Metastatic Liver Carcinoma in the Adrenal Gland (tissue), 2 donors: ENCODE data around the gene ANKRD62.

DNA sequence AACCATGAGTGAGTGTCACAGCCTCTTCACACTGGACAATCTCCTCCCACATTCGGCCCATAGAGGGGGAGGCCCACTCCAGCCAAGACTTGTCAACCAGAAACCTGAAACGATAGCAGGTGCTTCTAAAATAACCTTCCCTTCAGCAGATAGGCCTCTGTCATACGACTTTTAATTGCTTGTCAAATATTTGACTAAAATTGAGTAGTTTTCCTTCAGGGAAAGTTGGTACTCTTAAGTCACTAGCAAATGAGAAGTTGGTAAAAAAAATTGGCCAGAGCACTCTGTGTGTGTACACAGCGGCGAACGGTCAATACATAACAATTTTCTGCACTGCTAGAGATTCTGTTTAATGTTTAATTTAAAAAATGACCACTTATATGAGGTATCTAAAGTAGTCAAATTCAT is 110.2 kb downstream of the VAPA start:
- PRO-cap, 2 experiments = no peak in any of the 2 experiments

DNA sequence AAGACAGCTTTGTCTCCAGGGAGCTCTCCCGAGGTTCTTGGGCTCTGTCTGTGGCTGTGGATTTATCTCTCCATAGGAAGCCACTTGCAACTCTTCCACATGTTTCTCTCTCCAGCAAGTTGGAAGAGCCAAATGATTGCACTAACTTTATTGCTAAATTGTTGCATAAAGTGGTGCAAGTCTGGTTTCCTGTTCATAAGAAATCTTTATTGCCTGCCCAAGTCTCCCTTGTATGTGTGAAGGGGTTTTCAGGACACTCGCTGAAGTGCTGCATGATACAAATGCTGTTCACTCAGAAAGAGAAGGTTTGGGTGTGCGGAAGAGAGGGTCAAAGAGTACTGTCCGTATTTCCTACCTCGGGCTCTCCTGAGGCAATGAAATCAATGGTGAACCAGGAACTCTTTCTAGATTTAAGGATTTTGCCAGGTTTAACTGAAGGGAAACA is 199.9 kb downstream of the VAPA start:
- PRO-cap, 2 experiments = no peak in any of the 2 experiments

DNA sequence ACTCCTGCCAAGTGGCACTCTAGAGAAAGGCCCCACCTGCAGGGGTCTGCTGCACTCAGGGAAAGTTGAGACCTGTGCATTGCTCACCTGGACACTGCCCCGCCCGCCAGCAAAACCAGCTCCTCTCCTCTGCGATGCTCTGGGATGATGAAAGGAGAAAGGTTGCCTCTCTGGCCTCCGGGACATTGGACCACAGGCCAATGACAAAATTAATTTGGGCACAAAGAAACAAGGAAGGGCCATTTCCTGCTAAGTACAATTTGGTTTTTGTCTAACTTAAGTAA is 121.7 kb upstream of the APCDD1 start:
- PRO-cap, 2 experiments = no peak in any of the 2 experiments

DNA sequence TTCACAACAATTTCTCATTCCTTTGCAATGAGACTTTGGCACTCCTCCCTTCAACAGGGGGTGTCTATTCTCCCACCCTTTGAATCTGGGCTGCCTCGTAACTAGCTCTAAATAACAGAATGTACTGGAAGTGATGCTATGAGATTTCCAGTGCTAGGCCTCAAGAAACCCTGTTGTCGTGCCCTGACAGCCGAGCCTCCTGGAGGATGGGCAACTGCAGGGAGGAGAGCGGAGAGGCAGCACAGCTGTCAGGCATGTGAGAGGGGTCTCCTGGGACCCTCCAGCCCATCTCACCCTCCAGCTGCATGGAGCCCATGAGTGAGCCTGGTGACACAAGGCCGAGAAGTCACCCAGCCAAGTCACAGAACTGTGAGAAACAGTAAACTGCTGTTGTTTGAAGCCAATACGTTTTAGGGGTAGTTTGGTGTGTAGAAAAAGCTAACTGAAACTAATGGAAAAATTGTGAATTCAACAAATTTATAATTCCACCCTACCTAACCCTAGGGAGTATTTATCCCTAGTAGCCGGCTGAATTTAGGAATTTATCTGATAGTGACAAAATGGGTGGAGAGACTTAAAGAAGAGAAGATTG is 103.0 kb upstream of the APCDD1 start:
- PRO-cap, 2 experiments = no peak in any of the 2 experiments

GRCh38 chr18:10455730-10456656 is 1.6 kb downstream of the APCDD1 start:
- PRO-cap, 2 experiments = no peak in any of the 2 experiments

DNA sequence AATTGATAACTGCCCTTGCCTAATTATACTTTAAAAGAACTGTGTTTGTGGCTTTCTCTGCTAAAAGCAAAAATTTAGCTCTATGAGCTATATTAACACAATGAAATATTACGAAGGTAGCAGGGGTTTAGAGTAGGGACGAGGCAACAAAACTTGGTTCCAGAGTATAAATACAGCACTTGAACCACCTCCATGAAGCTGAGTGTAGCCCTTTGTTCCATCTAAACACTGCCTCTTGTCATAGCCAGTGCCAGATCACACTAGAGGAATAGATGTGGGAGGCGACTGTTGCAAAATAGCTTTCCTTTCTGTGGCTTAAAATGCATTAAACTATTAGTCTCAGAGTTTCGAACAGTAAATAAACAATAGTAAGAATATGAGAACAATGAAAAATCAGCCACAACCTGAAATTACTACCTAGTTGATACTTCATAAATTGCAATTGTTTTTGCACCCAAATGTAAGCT is 29.8 kb downstream of the PIEZO2 start:
- PRO-cap, 2 experiments = no peak in any of the 2 experiments

DNA sequence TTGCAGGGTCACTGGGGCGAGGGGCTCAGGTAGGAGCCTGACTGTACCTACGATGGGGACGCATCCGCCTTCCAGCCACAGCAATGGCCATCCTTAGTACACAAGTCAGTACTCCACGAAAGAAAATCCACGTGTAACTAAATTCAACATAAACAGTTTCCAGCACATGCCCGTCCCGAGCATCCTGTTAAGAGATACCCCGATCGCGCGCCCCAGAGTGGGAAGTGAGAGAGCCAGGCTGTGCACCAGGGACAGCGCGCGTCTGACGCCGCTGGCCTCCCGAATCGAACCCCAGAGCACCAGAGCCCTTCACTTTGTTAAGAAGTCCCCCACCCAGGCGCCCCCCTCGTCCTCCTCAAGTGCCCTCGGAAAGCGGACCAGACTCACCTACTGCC is 1.2 kb downstream of the PIEZO2 start:
- PRO-cap, 2 experiments = no peak in any of the 2 experiments

DNA sequence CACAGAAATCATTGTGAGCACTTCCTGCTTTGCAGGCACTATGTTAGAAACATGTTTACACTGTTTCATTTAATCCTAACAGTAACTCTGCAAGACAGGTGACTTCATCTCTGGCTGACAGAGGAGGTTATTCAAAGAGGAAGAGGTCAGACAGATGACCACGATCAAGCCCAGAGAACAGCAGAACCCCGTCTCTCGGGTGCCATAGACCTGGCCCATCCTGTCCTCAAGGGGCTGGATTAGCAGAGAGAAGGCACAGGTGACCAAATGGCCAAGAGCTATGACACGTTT is 28.1 kb upstream of the PIEZO2 start:
- PRO-cap, 2 experiments = no peak in any of the 2 experiments

DNA sequence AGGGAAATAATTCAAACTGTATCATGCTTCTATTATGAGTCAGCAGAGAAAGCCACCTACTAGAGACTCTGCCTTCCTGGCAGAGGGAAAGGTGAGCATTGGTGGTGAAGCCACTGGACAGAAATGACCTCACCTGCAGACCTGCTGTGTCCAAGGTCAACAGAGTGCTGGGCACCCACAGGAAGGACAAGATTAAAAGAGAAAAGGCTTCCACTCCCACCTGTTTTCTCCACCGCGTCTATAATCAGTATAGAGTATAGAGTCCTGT is 20.4 kb downstream of the MPPE1 start:
- PRO-cap, 2 experiments = no peak in any of the 2 experiments

GRCh38 chr18:11983045-11983332 is 1.7 kb downstream of the IMPA2 start:
- PRO-cap, 2 experiments = no peak in any of the 2 experiments

DNA sequence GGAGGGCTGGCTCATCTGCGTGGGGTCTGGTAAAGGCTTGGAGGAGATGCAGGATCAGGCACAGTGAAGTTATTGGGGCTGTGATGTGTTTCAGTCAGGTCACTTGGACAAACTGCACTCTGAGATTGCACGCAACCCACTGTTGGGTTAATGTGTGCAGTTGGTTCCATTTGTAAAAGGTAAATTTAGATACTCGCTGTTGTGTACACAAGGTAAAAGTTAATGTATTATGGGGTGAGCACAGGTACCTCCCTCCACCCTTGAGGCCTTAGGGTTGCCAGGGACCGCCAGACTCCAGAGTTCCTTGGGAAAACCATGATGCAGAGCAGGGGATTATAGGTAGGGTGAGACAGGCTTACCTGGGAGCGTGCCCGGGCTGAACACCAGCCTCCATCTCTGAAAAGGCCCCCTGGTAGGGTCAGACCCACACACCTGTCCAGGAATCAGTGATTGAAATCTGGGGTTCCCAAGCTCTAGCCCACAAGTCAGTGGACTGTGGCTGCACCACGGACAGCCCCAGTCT is 20.2 kb downstream of the IMPA2 start:
- PRO-cap, 2 experiments = no peak in any of the 2 experiments

GRCh38 chr18:12008187-12008805 is 27.0 kb downstream of the IMPA2 start:
- PRO-cap, 2 experiments = no peak in any of the 2 experiments

DNA sequence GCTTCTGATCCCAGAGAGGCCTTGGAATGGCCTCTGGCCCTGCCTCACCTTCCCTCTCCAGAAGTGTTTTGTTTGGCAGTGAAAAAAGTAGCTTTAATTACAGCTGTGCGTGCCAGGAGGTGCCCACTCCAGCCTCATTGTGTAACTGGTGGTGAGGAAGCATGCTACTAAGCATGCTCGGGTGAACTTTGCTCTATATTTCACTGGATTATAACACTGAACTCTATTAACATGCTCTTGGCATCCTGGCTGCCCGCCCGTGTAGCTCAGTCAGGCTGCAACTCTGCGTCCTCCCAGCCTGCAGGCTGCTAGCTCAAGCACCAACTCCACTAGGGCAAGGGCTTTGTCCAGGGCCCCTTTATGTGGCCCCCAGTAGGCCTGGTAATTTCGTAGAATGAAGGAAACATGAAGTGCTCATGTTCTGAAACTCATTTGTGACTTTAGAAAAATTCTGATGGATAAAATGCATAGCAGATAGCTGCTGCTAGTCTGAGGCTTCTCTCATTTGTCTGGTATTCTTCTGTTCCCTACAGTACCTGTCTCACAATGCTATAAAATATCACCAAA is 34.4 kb downstream of the IMPA2 start:
- PRO-cap, 2 experiments = no peak in any of the 2 experiments

- PRO-cap, 2 experiments = no peak in any of the 2 experiments
Observed at GRCh38 chr18:12093517-12094110, at the start of gene ANKRD62. Gene ANKRD62, plus strand, starts transcription at chr18:12093843.

DNA sequence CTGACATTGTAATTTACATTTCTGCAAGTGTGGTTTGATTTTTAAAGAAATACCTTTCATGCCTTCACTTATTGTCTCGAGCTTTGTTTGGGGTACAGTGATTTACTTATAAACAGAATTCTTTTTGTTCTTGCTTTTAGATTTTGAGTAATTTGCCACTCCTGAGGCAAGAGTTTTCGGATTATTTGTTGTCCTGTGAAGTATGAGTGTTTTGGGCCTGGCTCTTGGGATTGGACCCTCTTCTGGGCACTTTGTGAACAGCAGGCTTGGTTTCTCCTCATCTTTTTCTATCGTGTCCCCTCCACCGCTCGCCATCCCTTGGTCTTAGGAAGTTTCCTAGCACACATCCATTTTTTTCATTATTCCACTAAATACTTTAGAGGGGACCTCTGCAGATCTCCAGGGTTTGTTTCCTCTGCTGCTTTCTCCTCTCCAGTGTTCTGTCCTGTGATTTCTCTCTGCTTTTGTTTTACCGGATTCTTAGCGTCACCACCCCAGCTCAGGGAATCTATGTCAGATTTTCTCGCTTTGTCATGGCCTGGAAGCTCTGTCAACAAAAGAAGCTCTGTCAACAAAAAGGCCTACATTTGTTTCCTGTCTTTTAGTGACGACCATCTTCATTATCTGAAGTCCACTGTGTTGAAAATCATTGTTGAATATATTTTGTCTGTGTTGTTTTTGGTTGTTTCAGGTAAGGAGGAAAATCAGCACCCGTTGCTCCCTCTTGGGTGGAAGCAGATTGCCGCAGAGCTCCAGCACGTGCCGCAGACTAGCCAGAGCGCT is 27.7 kb downstream of the ANKRD62 start:
- PRO-cap, 2 experiments = no peak in any of the 2 experiments

DNA sequence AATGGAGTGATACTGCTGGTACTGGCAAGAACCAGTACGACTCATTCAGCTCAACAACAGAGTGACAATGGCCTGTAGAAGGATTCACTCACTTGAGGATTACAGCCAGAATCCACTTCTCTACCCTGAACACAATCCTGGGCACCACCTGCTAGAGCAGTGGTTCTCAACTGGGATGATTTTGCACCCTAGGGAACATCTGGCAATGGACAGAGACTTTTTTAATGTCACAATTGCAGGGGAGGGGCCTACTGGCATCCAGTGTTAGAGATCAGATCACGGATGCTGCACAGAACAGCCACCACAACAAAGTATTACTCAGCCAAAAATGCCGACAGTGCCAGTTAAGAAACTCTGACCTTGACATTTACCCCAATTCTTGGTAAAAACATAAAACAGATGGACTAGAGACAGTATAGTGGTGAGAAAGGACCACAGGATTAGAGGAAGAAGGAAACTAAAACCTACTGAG is 5.0 kb downstream of the SPIRE1 start:
- PRO-cap, 2 experiments = no peak in any of the 2 experiments

- PRO-cap, 2 experiments = peak in 2 of 2 experiments; most common plus-strand start chr18:12776945 (in 2)
Observed at GRCh38 chr18:12776585-12777406, 74.0 kb downstream of the PSMG2 start.

DNA sequence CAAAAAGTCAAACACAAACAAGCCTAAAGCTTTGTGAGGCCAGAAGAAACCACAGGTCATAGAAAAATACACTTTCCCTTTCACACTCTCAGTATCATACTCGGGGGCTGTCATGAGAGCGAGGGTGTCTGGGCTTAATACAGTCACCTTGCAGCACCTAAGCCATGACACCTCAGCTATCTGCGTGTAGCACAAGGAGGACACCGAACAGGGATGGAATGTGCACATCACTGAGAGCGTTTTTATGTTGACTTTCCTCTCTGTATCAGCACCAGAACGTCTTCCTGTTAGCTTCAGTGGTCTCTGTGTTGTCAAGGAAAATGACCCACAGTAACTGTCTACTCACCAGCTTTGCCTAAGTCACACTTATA is 26.5 kb upstream of the SEH1L start:
- PRO-cap, 2 experiments = no peak in any of the 2 experiments

DNA sequence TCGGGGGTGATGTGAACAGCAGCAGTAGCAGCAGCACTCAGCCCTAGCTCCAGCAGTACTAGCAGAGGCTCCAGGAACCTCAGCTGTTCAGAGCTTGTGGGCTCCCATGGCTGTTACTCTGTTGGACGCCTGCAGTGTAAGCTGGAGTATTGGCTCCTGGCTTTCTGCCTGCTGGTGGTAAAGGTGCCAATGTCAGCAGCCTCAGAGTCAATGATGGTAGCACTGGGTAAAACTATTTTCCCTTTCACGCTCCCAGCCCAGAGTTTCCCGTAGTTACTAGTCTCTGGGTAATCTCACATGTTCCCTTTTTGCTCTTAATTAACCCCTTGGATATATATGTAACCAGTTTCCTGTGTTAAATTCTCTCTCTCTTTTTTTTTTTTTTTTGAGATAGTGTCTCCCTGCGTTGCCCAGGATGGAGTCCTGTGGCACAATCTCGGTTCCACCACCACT is 3.0 kb upstream of the SEH1L start:
- PRO-cap, 2 experiments = no peak in any of the 2 experiments

DNA sequence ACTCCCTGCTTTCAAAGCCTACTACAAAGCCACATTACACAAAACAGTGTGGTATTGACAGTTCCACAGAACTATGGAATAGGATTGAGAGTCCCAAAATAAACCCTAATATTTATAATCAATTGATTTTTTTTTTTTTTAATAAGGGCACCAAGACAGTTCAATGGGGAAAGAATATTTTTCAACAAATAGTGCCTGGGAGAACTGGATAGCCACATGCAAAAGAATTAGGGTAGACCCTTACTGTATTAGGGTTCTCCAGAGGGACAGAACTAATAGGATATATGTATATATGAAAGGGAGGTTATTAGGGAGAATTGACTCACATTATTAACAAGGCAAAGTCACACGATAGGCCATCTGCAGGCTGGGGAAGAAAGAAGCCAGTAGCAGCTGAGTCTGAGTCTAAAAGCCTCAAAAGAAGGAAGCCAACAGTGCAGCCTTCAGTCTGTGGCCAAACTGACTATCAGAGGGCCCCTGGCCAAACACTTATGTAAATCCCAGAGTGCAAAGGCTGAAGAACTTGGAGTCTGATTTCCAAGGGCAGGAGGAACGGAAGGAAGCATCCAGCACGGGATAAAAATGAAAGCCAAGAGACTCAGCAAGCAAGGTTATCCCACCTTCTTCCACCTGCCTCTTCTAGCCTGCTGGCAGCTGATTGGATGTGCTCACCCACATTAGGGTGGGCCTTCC is 108.1 kb upstream of the LDLRAD4 start:
- PRO-cap, 2 experiments = no peak in any of the 2 experiments